ENCODE results near the gene KCNMA1.

DNA sequence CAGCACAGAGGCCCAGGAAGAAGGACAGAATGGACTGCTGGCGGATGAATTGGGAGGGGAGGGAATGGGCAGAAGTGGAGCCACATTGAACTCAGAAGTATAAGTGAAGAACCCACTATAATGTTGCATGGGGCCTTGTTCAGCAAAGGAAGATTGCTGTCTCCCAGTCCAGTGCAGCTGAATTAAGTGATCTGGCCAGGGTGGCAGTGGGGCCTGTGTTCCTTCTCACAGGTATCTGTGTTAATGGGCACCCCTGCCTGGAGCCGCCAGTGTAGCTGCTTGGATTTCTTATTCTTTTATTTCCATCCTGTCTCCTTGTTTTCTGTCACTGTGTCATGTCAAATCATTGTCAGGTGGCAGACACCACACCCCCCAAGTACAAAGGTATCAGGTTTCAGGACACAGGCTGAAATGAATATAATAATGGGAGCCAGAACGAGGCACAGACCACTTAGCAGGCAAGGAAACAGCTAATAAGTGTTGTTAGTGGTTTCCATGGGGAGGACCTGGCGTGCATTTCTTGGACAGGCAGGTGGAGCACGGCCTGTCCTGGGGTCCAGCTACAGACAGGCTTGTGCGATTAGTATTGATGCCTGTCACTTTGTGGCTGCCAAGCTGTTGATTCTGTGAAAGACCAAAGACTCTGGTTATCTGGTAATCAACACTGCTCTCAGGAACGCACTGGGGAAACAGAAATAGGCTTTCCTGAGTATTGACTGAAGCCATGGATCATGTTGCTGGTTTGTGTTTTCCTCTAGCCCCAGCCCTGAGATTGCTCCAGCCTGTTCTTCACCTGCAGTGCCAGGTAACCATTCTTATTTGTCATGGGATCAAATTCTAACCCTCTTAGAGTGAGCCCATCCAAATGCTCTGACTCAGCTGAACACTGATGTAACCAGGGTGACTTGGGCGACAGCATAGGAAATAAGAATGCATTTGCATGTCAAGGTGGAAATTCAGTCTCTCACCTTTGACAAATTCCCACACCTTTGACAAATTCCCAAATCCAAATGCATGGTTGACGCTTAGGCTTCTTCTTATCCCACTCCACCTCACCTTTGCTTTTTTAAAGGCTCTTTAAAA, 1001.9 kb downstream of the LRMDA start:
- PRO-cap = no peak

GRCh38 chr10:77009636-77010211, 627.9 kb downstream of the KCNMA1 start:
- PRO-cap = no peak

DNA sequence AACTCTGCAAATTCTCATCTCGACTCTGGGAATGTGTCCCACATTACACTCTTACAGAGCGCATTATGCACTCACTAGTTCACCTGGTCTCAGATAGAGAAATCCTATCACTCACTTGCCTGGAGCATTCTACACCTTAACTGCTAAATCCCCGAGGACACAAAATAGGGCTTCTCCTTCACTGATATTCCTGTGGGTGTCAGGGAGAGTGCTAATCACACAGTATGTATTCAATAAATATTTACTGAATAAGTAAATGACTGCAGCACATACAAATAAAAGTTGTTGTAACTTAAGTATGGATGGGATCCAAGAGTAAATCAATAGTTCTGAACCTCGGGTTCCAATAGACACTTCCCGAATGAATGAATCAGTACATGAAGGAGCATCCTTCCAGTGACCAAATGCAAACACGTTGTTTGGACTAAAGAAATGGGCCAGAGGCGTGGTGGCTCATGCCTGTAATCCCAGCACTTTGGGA, 559.0 kb downstream of the KCNMA1 start:
- PRO-cap = no peak

DNA sequence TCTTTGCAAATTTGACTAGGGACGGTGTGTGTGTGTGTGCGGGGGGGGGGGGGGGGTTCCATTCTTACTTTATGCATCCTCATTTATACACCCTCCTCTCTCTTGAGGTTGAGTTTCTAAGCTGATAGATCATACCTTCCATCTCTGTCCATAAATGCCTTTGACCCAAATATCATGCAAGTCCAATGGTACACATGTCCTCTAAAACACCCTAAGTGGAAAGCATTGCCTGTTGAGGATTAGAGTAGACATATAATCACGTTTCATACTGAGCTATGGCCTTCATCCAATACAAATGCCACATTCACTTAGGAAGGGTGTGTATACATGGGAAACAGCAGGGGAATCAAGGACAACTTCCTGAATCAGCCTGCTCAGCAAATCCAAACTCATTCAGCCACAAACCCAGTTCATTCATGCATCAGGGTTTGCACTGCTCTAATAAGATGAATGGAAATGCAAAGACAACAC, 350.8 kb downstream of the KCNMA1 start:
- PRO-cap = no peak

GRCh38 chr10:77350589-77351154, 286.9 kb downstream of the KCNMA1 start:
- PRO-cap = no peak

DNA sequence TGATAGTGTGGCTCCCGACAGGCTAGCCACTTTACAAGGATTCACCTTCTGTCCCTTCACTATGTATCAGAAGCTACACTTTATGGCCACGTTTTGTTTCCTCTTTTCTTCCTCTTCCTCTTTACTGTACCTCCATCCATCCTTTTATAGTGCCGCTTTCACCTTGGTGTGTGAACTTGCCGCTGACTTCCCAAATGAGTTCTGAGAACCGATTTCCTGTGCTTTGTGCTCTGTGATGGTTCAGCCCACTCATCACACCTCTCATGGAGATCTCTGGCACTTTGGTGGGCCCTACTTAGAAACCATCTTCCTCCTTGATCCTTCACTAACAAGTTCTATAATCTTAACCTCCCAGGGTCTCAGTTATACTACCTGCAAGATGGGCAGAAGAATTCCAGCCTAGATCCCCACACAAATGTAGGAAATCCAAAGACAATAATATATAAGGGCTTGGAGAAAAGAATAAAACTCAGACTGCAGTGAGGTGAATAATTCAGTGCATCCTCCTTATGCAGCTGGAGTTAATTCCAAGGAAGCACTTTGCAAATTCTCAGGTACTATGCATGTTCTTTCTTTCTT, 272.0 kb downstream of the KCNMA1 start:
- PRO-cap = no peak

DNA sequence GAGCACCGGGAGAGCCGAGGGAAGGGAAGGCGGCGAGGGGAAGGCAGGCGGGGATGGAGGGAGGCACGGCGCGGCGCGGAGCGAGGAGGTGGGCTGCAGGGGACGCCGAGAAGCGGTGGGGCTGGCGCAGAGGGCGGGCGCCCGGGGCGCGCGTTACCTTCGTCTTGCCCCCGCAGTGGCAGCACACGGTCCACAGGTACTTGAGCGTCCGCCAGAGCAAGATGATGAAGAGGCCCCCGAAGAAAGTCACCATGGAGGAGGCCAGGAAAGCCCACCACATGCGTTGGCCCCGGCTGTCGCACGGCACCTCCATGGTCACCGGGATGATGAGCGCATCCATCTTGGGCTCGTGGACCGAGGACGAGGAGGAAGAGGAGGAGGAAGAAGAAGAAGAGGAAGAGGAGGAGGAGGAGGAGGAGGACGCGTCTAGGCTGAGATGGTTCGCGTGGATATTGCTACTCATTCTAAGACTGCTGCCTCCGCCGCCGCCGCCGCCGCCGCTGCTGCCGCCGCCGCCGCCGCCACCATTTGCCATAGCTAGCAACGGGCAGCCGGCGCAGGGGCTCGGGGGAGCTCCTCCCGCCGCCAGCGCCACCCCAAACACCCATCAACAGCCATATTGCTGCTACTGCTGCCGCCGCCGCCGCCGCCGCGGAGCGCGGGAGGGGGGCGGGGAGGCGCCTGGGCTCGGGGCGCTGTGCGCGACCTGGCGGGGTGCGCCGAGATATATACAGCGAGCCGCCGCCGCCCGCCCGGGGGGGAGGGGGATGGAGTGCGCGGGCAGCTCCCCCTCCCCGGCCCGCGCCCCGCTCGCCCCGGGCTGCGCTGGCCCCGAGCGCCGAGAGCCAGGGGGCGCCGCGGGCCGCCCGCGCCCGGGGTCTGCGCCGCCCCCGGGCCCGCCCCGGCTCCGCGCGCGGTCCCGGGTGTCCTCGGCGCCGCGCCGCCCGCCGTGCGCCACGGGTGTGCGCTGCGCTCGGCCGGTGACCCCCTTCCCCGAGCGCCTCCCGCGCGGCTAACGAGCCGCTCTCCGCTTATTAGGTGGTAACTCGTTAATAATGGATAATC, at the start of gene KCNMA1:
KCNMA1 (minus strand) TSS at position 701 of the 1,065 bp plus-strand sequence.
- PRO-cap = unidirectional peak, plus-strand start at position 108 of the sequence; bidirectional peak, plus-strand start at position 818 of the sequence, minus-strand start at position 633 of the sequence; bidirectional peak, plus-strand start outside the sequence, minus-strand start at position 1,017 of the sequence

DNA sequence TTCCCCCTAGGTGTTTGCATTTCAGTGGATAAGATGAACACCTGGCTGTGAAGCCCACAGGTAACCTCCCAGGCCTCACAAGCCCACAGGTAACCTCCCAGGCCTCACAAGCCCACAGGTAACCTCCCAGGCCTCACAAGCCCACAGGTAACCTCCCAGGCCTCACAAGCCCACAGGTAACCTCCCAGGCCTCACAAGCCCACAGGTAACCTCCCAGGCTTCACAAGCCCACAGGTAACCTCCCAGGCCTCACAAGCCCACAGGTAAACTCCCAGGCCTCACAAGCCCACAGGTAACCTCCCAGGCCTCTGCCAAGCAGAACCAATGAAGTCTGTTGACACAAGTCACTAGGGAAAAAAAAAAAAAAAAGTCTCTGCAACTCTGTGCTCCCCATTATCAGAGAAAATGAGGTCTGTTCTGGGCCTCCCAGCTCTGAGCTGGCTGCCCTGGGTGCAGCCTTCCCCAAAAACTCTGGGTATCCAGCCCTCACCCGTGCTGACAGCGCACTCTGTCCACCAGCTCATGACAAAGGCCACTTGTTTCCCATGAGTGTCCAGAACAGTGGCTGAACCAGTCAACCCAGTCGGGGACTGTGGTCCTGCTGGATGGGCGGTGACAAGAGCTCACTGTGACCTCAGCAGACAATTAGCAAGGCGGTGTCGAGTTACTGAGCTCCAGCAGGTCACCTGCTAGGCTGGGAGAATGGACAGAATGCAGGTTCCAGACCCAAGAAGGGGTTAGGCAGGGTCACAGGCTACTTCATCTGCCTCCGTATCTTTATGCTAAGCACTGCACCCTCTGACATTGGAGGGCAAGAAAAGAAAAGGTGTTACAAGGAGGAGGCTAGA, 37.4 kb downstream of the DLG5 start:
- PRO-cap = bidirectional peak, plus-strand start at position 723 of the sequence, minus-strand start at position 563 of the sequence

DNA sequence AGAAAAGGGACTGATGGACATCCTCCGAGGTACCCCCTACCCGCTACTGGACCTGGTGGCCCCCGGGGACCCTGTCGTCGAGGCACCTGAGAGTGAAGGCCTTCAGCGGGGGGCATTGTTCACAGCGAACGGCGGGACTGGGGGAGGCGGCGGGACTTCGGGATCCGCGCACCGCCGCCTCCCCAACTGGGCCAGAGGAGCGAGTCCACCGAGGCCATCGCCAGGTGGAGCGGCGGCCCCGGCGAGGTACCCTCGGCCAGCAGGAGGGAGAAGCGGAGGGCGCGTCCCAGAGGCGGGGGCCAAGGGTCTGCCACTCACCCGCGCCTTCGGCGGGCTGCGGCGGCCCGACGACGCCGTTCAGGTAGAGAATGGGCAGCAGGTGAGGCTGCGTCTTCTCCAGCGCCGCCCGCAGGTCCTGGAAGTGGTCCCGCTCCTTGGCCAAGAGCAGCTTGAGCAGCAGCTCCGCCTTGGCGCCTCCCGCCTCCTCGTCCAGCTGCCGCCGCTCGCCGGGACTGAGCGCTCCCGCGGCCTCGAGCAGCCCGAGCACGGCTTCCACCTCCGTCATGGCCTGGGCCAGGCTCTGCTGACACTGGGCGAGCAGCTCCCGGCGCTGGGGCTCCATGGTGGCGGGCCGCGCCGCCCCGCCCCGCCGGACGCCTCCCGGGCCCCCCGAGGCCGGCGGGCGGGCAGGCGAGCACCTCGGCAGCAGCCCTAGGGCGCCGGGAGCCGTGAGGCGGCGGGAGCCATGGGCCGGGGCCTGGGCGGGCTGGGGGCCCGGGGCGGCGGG, 463 bp downstream of the DLG5 start:
- PRO-cap = unidirectional peak, plus-strand start at position 122 of the sequence; unidirectional peak, plus-strand start at position 194 of the sequence

GRCh38 chr10:77927410-77927869, 885 bp upstream of the DLG5 start:
- PRO-cap = no peak

DNA sequence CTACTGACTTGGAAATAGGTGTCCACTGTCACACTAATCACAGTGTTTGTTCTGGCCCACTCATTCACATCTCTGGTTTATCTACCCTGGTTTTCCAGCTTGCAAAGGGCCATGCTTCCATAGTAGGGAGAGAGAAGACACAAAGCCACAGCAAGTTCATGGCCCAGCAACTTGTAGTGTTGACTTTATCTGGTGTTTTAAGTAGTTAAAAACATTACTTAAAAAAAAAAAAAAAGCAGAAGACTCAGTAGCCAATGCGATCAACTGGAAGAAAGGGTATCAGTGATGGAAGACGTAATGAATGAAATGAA, 35.1 kb downstream of the POLR3A start:
- PRO-cap = no peak

DNA sequence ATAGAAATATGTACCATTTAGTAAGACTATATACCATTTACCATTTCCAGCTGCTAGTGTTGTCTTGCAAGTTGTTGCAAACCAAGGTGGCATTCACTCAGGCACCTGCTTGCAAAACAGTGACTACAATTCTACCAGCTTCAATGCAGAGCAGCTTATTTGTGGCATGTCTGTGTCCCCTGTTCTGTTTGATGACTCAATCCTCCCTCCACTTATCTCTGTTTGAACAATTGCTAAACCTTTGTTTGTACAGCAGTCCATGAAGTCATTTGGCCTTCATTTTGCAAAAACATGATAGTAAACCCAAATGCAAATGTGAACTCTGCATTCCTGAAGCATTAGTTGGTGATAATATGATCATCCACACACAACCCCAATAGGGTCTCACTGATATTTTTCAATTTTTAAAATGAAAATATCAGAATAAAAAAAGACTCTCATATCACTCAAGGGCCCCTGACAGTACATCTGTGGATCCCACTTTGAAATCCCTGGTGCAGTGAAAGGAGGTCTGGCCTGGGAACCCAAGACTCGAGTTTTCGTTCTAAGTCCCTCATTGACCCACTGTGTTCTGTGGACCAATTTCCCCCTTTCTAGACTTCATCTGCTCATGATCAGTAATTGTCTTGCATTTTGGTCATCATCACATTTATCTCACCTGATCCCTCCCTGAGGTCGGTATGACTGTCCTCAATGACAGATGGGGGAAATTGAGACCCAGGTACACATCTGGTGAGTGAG, 425.5 kb downstream of the RPS24 start:
- PRO-cap = no peak

GRCh38 chr10:78973979-78974398, 94.8 kb upstream of the ZMIZ1 start:
- PRO-cap = bidirectional peak, plus-strand start at chr10:78974083, minus-strand start at chr10:78974136; bidirectional peak, plus-strand start at chr10:78974232, minus-strand start at chr10:78974237

DNA sequence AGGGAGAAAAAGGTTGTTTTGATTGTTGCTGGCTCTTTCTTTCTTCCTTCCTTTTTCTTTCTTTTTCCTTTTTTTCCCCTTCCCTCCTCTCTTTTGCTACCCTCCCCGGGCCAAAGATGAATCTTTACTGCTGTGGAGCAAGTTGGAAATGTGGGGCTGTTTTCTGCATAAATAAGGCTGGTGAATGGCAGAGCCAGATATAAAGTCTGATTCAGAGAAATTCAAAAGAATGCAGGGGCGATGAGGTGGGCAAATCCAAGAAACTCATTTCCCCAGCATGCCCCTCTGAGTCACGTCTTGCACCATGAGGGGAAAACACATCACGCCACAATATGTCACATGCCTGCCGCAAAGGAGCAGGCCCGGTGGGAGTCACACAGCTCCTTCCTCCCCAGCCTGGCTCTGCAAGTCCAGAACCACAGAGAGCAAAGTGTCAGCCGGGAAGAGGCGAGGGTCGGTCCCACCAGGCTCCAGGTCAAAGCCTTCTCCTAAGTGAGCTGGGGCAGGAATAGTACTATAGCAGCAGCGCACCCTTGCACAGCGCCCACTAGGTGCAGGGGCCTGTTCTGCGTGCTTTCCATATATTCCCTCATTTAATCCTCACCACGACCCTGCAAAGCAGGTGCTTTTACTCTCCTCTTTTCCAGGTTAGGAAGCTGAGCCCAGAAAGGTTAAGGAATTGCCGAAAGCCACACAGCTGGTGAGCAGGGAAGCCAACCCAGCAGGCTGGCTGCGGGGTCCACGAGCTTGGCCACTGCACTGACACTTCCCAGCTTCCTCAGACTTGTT, 94.2 kb upstream of the ZMIZ1 start:
- PRO-cap = unidirectional peak, minus-strand start at position 490 of the sequence

GRCh38 chr10:79025028-79025800, 43.6 kb upstream of the ZMIZ1 start:
- PRO-cap = no peak

GRCh38 chr10:79083783-79084881, 15.4 kb downstream of the ZMIZ1 start:
- PRO-cap = no peak

DNA sequence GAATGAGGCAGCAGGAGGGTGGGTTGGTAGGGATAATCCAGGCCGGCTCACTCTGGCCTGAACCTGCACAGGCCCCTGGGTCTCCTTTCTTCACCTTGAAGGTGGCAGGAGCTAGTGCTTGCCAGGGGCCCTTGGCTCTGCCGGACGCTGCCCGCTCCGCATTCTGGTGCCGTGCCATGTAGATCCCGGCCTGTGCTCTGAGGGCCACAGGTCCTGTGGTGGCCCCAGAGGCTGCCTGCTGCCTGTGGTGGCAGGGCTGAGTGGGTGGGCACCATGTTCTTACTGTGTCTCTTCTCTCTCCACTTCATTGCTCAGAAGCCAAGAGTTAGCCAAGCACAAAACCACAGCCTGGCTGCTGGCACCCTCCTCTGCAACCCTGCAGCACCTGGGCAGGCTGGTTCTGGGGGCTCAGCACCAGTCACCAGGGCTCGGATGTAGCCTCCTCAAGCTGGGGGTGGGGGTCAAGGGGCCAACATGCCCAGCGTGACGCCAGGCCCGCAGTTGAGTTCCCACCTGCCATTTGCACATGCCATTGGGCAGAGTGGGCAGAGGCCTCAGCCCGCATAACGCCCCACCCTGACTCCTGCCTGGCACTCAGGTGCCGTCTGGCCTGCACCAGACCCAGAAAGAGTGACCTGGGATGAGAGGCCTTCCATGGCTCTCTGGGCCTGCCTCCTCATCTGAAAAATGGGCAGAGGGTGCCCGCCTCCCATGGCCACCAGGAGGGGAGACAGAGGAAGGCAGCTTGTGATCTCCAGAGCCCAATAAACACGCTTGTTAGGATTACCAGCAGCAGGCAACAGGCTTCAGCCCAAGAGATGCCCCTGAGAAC, 16.3 kb downstream of the ZMIZ1 start:
- PRO-cap = no peak

- PRO-cap = no peak
Measured at GRCh38 chr10:79090400-79090842, 21.7 kb downstream of the ZMIZ1 start.

DNA sequence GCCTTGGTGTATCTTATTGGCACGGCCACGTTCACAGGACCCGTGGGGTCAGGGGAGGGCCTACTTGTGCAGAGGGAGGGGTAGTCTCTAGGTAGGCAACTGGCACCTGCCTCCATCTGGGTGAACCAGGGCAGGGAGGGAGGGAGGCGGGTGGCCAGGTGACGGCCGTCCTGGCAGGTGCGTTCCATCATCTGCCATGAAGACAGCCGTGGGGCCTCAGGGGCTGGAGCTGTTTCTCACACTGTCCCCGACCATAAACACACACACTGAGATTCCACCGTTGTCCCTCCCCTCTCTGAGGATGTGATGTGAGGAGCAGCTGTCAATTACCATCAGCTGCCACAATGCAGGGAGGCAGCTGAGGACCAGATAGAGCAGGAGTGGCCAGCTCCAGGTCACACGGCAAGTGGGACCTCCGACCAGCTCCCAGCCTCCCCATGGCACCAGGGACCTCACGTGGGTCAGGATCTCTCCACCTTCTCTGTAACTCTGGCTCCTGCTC, 32.8 kb downstream of the ZMIZ1 start:
- PRO-cap = no peak

- PRO-cap = no peak
Measured at GRCh38 chr10:79116750-79117346, 48.1 kb downstream of the ZMIZ1 start.